HTR-8/SVneo (cell line): ENCODE measurements around the genes DET1, KIF7 and PLIN1.

GRCh38 chr15:85750829-85751270, 43.9 kb downstream of the KLHL25 start:
- RRBS = no CpG with 5 or more reads among the region's 12 CpGs

GRCh38 chr15:85764543-85765320, 30.0 kb downstream of the KLHL25 start:
- RRBS = no CpG with 5 or more reads among the region's 4 CpGs

GRCh38 chr15:85836925-85837464, 42.3 kb upstream of the KLHL25 start:
- RRBS = no CpG with 5 or more reads among the region's 6 CpGs

DNA sequence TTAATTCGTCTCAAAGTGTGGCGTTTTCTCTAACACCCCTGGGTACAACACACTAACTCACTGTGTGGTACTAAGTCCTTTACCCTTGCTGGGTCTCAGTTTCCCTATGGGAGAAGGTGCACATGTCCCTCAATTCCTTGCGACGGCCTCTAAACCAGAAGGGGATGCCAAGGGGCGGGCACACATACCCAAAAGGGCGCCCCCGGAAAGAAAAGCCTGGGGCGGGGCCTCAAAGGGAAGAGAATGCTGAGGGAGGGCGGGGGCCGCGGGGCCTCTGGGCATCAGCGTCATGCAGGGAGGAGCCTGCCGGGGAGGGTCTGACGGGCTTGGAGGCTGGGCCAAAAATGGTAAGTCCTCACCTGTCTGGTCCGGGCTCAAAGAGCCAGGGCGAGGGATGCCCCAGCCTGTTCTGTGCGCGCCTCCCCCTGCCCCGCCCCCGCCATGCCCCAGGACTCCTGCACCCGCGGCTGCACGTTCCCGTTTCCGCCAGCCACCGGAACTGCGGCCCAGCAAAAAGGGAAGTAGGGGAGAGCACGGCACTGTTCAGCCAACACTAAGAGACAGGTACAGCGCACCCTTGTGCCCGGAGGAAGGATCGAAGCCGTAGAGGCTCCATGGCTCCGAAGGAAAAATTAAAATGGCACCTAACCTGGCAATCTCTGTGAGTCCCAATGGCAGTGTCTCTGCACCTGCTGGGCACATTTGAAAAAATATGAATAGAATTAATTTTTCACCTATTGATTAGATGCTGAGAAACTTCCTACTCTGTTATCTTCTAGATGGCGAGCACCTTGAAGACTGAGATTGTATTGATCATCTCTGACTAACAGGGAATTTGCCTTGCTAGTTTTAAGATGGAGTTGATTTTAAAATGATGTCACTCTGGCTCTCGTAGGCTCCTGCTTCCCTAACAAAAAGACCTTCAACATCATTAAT, at the start of gene DET1:
Gene DET1, minus strand, starts transcription at position 501 of the 936 bp plus-strand sequence.
- RRBS = 2% methylated on average over 11 of the region's 35 CpGs

GRCh38 chr15:88652852-88653298, 14.1 kb downstream of the ISG20 start:
- RRBS = no CpG with 5 or more reads among the region's 7 CpGs

DNA sequence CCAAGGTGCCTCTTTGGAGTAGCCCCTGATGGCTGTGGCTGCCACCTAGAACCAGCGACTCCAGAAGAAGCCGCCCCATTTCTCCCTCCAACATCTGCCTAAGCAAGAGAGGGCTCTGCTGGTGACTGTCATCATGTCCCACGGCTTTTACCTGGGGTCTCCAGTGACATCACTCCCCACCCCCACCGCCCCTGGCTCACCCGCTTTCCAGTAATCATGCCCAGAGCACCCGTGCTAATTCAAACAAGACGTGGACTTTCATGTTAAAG, 56.9 kb downstream of the ISG20 start:
- RRBS = no CpG with 5 or more reads among the region's 7 CpGs

- RRBS = 51% methylated on average over 23 of the region's 64 CpGs
These were observed 66.3 kb downstream of the ISG20 start for GRCh38 chr15:88704778-88705923.

GRCh38 chr15:88769292-88769909, 33.8 kb upstream of the ACAN start:
- RRBS = 56% methylated on average over 15 of the region's 32 CpGs

DNA sequence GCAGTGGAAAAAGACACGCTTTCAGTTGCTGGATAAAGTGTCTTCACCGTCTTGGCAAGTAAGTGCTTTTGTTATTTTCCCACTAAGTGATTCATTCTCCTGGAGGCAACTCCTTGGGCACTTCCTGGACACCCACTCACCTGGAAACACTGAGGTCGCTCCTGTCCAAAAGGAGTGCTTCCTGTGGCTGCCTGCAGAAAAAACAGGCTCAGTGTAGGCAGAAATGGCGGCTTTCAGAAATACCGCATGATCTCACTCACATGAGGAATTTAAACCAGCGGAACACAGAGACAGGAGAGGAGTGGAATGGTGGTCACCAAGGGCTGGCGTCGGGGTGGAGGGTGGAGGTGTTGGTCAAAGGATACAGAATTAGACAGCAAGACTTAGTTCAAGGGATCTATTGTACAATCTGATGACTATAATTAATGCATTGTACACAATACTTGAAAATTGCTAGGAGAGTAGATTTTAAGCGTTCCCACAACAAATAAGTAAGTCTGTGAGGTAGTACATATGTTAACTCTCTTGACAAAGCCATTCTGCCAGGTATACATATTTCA, 71.4 kb upstream of the ABHD2 start:
- RRBS = no CpG with 5 or more reads among the region's 9 CpGs

- RRBS = no CpG with 5 or more reads among the region's 8 CpGs
These were observed 37.1 kb downstream of the ABHD2 start for GRCh38 chr15:89125164-89125979.

GRCh38 chr15:89131203-89131853, 43.1 kb downstream of the ABHD2 start:
- RRBS = no CpG with 5 or more reads among the region's 3 CpGs

DNA sequence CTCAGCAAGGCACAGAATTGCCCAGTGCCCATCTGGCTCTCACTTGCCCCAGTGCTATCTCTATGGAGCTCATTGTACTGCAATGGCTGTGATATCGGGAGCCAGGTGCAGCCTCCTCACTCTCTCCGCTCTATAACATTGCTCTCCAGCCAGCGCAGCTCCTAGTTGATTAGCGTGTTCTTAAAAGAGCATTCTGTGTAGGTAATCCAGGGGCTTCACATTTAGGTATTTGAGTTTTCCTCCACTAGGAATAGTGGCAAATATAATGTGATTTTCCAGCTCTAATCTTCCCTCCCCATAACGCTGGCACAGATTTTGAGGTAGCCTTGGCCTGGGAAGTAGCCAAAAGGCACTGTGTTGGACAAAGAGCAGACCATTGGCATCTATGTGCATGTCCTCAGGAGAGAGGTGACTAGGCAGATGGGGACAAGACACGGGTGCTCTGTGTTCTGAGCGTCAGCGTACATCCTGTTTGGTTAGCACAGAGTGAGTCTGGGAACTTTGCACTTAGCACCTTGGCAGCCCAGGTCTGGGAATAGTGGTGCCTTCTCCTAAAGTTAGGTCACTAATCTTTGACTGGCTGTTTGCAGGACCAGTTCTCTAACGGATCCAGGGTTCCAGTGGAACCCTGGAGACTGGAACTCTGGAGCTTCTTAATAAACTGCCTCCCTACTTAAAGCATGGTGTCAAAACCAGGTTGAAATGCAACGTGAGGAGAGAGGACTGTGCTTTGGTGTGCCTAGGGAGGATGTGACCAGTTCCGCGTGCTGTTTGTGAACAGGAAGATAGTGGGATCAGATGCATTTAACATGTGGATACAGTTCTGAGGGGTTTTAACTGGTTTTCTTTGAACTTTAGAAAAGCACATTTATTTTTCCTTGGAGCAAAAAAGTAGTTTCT, 48.5 kb downstream of the ABHD2 start:
- RRBS = no CpG with 5 or more reads among the region's 12 CpGs

GRCh38 chr15:89654834-89655920, at the start of gene KIF7:
Gene KIF7 (minus strand): TSS chr15:89655467.
- RRBS = 7% methylated on average over 40 of the region's 89 CpGs

GRCh38 chr15:89679040-89679796, at the start of gene PLIN1:
Gene PLIN1 (minus strand): TSS chr15:89679367.
- RRBS = no CpG with 5 or more reads among the region's 2 CpGs

DNA sequence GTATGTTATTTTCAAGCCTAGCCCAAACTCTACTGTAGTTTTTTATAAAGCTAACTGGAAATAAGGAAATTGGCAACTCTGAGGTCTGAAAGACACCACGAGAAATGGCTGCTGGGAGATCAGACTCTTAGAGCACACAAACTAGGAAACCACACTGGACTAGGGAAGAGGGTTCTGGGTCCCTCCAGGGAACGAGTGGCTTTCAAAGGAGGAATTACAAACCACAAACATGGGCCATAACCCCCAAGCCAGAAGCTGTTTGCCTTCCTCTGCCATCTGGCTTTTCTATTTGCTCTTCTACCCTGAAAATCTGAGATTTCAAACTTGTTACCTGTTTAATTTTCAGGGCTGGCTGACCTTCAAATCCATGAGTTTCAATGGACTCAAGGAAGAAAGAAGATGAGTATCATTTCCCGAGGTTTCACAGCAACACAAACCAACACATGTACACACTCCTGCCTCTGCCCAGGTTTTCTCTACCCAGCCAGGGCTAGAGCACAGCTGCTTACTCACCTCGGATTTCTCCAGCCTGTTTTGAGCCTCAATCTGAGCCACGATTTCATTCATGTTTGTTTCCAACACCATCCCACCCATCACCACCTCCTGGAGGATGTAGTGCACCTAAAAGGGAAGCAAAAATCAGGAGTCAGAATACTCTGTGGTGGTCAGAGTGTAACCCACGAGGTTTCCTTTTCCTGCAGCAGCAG, 22.6 kb upstream of the ANPEP start:
- RRBS = no CpG with 5 or more reads among the region's 6 CpGs

DNA sequence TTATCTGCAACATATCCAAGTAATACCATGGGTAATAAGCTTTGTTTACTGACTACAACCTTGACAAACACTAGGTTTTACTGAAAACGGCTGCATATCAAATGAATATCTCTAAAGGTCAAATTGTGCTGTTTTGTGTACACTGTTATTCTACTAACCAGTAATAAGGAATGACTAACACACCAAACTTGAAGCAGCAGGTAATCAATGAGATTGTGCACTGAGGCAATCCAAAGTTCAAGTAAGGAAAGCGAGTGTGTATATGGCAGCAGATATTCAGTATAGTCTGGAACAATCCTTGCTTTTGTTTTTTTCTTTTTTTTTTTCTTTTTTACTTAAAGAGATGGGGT, 35.1 kb downstream of the AP3S2 start:
- RRBS = no CpG with 5 or more reads among the region's 2 CpGs

DNA sequence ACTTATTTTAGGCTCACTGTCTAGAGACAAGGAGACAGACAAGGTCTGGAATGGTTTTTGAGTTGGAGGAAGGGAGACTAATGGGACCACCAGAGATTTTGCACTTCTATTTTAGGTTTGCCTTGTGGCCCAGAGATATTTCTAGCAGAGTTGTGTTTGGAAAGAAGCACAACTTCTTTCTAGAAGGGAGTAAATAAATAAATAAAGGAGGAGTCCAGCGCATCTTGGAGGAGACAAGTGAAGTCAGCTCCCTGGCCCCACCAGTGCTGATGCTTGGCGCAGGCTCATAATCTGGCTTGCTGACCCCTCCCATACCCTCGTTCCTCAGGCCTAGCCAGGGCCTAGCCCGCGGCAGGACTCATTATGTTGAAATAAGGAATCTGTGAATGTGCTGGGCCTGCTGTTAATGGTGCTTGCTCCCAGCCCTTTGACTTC, 3.0 kb downstream of the ZNF710 start:
- RRBS = no CpG with 5 or more reads among the region's 5 CpGs

- RRBS = no CpG with 5 or more reads among the region's 19 CpGs
These were observed 48.8 kb downstream of the ZNF710 start for GRCh38 chr15:90049765-90050570.

- RRBS = no CpG with 5 or more reads among the region's 20 CpGs
These were observed 26.6 kb downstream of the IDH2 start for GRCh38 chr15:90075105-90076541.